Bronchial lymph node (tissue), 1 donor: ENCODE measurements around a stretch of chr6.

DNA sequence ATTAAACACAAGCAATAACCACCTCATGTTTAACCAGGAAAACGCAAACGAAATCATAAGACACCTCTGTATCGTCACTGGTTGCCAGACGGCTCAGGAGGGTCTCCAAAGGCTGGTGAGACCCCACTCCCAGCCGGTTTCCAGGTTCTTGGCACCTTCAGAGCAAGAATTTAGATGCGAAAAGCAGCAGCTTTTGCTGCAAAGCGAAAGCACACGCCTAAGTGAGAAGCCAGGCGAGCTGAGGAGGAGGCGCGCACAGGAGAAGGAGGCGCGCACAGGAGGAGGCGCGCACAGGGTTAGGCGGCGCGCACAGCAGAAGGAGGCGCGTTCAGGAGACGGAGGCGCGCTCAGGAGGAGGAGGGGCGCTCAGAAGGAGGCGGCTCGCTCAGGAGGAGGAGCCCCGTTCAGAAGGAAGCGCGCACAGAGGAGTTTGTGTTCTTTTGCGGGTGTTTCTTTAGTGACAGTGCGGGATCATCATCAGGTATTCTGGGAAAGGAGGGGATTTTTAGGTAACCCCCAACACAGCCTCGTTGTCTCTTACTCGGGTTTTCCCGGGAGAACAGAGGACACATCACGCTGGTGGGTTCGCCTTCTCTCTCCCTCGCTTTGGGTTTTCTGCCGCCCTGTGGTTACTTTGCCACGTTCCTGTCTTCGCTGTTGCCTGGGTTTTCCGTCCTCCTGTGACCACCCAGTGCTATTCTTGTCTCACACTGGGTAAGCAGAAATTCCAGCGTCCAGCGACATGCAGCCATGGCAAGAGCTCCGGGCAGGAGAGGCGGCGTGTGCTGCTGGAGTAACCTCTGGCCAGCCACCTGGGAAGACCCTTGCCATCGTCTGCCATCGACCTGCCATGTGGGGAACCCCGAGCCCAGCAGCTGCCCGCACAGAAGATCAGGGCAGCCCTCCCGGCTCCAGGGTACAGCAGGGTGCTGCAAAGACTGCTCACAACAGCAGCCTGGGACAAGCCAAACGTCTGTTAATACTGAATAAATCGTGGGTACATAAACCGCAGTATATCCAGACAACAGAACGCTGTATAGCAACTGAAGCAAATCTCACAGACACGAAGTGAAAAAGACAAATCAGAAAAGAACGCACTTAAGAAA lies 47.0 kb downstream of the WDR27 start:
- PRO-cap, result unidirectional peak, plus-strand start at position 397 of the sequence; unidirectional peak, plus-strand start at position 457 of the sequence

DNA sequence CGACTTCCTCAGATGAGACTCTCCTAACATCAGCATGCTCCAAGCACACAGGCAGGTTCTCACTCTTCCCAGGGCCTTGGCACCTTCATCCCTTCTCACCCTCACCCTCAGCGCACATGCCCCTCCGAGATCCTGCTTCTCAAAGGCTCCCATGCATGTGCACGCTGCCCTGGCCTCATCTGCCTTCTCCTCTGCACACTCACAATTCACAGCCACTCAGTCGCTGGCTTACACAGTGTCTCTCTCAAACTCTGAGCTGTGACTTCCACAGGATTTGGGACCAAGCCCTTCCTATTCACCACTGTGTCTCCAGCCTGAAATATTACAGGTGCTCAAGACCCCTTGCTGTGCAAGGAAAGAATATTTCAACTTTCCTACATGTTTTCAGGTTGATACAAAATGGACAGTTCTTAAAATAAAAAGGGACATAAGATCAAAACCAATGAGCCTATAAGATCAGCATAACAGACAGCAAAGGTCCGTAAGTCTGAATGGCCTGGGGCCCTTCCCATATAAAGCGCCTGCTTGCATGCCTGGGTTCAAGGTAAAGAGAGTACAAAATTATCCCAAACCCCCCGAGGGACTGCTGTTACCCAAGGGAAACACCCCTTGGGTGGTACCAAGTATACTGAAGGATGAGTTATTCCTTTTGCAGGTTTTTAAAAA lies 30.1 kb downstream of the WDR27 start:
- PRO-cap, result no peak

DNA sequence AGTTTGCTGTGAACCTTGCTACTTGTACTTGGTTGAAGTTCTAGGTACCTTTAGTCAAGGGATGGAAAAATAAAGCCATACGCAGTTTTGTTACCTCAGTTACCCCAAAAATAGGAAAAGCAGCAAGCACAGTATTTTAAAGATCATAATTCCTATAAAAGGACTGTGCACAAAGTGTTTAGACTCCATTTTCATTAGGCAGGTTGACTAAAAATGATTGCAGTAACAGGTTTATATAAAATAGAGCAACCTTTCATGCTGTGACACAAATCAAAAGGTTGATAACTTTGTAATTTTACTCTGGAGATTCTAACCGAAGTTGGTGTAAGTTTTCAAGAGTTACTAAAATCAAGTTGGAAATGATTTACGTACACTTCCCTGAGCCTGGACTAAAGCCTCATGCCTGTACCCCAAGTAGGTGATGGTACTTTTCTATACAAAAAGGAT lies 1.2 kb downstream of the C6orf120 start:
- PRO-cap, result no peak

DNA sequence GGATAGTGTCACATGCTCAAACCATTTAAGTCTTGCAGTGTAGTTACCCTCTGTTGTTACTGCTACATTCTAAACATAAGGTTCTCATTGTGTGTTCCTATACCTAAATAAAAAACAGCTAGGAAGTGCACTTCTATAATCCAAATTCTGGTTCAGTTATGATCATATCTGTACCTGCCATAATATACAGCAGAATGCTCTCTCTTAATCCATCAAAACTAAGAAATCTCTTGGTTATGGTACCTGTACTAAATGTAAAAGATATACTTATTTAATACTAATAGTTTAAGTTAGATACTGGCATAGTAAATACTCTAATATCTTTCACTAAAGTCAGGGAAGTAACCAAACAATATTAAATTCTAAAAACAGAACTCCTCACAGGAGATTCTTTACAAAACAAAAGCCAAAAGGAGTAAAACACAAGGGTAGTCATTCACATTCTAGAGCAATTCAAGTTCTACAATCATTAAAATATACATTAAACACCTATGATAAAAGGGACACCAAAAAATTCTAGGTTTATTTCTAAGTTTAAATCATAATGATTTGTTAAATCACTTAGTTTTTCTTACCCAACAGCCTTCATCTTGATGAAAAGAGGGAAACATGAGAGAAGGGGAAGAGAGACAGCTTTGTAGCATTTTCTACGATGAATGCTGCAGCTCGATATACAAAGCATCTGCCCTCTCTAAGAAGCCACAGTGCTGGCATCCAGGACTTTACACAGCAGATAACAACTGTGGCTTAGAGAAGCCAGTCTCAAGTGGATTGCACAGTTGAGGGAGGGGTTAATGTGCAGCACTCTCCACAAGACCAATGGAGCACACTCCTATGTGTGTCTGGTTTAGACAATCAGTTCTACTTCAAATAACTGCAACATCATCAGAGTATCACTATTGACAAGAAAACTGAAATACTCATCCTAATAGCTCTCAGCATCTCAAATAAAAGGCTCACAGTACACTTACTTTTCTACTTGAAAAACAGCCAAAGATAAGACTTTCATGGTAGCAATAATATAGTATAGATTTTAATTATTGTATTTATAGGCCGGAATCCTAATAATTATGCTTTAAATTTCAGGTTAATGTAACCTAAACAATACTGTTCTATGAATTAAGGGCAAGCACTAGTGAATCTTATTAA lies 5.7 kb downstream of the C6orf120 start:
- PRO-cap, result no peak

GRCh38 chr6:169714099-169715201 lies 9.8 kb downstream of the PHF10 start:
- PRO-cap, result no peak

GRCh38 chr6:169810129-169811271 lies 59.1 kb downstream of the ERMARD start:
- PRO-cap, result no peak

DNA sequence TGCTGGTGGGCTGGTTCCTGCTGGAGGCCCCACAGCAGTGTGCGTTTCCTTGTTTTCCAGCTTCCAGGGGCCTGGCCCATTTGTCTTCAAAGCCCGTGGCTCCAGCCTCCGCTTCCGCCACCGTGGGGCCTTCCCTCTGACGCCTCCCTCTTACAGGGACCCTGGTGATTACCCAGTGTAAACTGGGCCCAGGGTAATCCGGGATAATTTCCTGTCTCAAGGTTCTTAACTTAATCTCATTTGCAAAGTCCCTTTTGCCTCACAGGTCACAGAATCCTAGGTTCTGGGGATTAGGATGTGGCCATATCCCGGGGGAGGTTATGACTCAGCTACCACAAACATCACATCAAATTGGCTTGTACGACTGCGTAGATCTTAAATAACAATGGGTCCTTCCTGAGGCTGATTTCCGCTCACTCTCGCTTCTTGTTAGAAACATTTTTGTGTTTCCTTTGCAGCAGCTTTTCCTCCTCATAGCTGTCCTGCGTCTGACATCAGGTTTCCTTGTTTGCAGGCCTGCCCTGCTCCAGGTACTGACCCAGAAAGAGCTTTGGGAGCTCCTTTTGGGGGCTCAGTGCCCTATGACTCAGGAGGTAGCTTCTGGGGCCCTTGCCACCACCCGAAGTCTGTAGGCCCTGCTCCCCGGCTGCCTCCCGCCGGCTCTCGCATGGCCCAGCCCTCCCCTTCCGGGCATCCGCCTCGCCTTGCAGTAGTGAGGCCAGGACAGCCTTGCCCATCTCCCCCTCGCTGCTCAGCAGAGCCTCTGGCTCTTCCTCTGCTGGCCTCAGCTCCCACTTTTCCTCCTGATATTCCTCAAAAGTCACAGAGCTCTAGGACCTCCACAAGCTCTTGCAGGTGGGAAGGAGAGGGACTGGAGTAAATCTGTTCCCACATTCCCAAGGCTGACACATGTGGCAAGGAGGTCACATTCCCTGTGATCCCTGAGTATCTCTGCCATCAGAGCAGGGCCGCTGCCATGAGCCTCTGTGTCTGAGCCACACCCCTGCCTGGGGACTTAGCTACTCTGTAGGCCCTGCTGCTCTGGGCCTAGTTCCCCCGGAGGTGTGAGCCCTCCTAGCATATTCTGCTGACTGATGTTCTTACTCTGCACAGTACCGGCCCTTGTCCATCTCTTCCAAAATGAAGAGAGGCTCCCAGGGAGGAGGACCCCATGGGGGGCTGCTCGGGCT lies 100.6 kb downstream of the ERMARD start:
- PRO-cap, result unidirectional peak, minus-strand start at position 628 of the sequence; unidirectional peak, minus-strand start at position 850 of the sequence

DNA sequence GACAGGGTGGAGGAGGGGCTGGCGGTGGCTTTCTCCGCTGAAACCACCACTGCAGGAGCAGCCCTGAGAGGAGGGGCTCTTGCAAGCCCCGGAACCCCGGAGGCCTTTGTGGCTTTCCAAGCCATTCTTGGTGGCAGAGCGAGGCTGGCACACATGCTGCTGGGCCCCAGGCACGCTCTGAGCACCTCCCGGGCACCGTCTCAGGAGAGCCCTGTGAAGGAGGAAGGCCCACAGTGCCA lies 170.4 kb downstream of the ERMARD start:
- PRO-cap, result no peak

DNA sequence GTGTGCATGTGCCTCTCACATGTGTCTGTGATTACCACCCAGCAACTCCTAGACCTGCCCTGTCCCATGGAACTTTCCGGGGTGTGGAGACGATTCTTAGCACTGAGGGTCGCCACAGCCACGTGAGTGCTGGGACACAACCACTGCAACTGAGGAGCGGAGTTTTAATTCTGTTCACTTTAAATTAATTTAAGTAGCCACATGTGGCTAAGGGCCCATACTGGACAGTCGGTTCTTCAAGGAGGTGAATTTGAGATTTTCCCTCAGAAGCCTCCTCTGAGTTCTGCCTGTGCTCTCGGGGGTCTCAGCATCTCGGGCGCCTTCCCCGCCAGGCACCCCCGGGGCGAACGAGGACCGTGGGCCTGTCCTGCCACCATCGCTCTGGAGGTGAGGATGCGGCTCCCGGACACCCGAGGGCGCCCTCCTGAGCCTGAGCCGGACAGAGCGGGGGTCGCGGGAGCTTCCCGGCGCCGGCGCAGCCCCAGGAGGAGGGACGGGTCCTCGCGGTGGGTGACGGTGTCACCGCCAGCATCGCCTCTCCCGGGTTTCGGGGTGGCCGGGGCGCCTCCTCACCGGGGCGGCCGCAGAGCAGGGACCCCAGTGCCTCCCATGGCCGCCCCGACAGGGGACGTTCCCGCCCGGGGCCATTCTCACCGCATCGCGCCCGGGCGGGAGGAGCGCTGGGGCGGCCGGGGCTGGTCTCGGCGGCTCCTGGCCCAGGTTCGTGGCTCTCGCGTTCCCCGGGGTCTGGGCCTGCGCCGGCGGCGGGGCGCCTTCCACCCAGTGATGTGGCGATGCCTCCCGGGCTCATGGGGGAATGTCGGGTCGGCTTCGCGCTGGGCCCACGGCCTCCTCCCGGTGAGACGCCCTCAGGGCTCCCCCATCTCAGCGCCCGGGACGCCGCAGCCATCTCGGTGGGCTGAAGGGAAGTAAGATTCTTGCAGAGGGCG lies 210.4 kb downstream of the ERMARD start:
- PRO-cap, result no peak

- PRO-cap, result no peak
Measured at GRCh38 chr6:170031159-170031451, 259.8 kb downstream of the DLL1 start.

GRCh38 chr6:170043873-170044758 lies 246.8 kb downstream of the DLL1 start:
- PRO-cap, result no peak

- PRO-cap, result no peak
Measured at GRCh38 chr6:170135513-170136170, 155.2 kb downstream of the DLL1 start.

DNA sequence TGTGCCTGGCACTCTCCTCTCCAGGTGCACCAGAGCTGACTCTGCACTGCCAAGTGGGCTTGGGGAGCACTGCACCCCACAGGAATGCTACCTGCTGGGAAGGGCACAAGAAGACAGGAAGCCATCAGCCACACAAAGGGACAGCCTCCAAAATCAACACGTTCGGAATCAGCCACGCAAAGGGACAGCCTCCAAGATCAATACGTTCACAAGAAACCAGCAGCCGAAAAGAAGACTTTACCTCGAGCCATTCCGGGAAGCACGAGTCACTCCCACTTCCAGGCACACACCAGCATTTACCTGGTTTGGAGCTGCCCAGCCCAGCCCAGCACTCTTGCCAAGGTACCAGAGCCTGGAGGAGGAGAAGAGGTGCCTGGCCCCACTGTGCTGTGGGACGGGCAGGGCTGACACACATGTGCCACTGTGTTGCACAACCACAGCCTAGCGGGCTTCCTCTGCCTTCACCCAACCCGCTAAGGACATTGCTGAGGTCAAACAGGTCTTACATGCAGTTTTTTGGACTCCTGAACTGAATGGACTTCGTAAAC lies 65.7 kb downstream of the DLL1 start:
- PRO-cap, result no peak

- PRO-cap, result no peak
Measured at GRCh38 chr6:170265251-170265975, 25.5 kb downstream of the DLL1 start.

GRCh38 chr6:170306876-170307814 lies 587 bp downstream of the FAM120B start:
- PRO-cap, result no peak

- PRO-cap, result no peak
Measured at GRCh38 chr6:170371414-170372003, 65.0 kb downstream of the FAM120B start.

GRCh38 chr6:170372095-170373085 lies 65.8 kb downstream of the FAM120B start:
- PRO-cap, result no peak

- PRO-cap, result no peak
Measured at GRCh38 chr6:170376128-170377012, 69.8 kb downstream of the FAM120B start.

- PRO-cap, result no peak
Measured at GRCh38 chr6:170578474-170579670, 5.6 kb downstream of the PDCD2 start.